Kidney (tissue), 2 donors: ENCODE measurements around a stretch of chr11.

- PRO-cap = no peak
- RRBS = no CpG with 5 or more reads among the region's 8 CpGs
These were observed 166.8 kb upstream of the RASSF10 start for GRCh38 chr11:12842216-12842808.

- PRO-cap = no peak
- RRBS = no CpG with 5 or more reads among the region's 13 CpGs
These were observed 120.1 kb upstream of the RASSF10 start for GRCh38 chr11:12888621-12889761.

- PRO-cap = no peak
- RRBS = no CpG with 5 or more reads among the region's 4 CpGs
These were observed 40.6 kb upstream of the RASSF10 start for GRCh38 chr11:12968592-12968810.

- PRO-cap = no peak
- RRBS = no CpG with 5 or more reads among the region's 10 CpGs
These were observed 26.1 kb downstream of the BMAL1 start for GRCh38 chr11:13303352-13304347.

GRCh38 chr11:13337947-13339268 lies 60.8 kb downstream of the BMAL1 start:
- PRO-cap = no peak
- RRBS = no CpG with 5 or more reads among the region's 17 CpGs

GRCh38 chr11:13369352-13369853 lies 91.8 kb downstream of the BMAL1 start:
- PRO-cap = no peak
- RRBS = no CpG with 5 or more reads among the region's 5 CpGs

- PRO-cap = bidirectional peak, plus-strand start at chr11:13668711, minus-strand start at chr11:13668308
- RRBS = 2% methylated on average over 46 of the region's 58 CpGs
These were observed 441 bp upstream of the FAR1 start for GRCh38 chr11:13667915-13668539.

- PRO-cap = no peak
- RRBS = no CpG with 5 or more reads among the region's 3 CpGs
These were observed 32.8 kb downstream of the FAR1 start for GRCh38 chr11:13701185-13701739.

DNA sequence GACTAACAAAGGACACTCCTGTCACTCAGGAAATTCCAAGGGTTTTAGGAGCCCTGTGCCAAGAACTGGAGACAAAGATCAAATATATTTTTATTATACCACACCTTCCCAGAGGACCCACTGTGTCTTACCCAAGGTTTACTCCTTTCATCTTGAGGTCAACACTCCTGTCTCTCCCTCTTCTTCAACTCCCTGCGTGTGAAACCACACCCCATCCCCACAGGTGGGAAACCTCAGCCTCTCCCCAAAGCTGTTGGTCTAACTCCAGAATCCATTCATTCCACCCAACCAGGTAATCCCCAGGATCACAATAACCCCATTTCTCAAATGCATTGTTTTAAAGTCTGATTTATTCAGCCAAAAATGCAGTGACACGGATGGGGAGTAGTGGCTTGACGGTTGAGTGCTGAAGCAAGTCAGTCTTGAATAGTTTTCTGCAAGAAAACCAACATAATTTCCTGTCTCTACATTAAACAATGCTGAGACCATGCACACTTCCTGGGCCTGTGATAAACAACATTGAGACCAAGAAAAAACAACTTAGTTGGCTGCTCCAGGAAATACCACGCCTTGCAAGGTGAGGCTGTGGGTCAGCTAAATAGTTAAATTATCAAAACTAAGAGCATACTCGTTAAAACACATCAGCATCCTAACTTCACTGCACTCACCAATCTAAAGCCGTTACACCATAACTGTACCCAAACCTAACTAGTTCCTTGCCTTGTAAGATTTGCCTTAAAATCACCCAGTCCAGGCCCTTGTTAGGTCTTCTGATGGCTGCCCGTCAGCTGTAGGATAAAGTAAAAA lies 38.5 kb upstream of the SPON1 start:
- PRO-cap = no peak
- RRBS = no CpG with 5 or more reads among the region's 7 CpGs

GRCh38 chr11:14350281-14350812 lies 8.6 kb downstream of the RRAS2 start:
- PRO-cap = no peak
- RRBS = no CpG with 5 or more reads among the region's 7 CpGs

GRCh38 chr11:14415029-14415663 lies 56.2 kb upstream of the RRAS2 start:
- PRO-cap = no peak
- RRBS = no CpG with 5 or more reads among the region's 6 CpGs

DNA sequence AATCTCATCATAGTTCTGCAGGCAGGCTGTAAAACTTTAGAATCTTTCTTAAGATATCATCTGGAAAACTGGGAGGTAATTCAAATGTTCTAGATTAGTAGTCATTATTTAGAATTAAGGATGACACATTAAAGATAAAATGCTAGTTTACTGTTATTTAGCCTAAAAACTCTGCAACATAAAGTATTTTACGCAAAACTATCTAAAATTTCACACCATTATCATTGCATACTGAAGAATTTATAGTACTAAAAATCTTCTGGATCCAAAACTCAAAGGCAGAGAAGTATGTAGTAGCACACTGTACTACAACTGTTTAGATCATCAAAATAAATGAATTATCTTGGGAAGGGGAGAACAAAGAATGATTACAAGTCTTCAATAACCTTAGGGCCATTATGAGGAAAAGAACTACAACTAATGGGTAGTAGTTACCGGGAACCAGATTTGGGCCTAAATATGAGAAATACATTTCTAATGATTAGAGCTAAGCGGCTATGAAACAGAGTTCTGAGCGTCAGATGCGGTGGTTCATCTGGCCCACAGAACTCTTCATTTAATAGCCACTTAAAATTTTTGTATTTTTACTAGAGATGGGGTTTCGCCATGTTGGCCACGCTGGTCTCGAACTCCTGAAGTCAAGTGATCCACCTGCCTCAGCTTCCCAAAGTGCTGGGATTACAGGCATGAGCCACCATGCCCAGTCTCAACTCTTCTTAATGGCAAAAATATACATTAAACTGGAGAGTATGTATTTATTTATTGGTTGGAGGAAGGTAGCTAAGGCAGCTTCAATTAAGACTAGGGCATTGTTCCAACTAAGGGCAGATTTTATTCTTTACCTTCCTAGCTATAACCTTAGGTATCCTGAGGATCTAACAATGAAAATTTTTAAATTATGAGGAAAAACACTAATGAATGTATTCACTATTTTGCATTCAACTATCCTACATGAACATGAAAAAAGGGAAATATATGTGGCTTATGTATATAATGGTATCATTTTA lies 4.3 kb downstream of the COPB1 start:
- PRO-cap = no peak
- RRBS = no CpG with 5 or more reads among the region's 8 CpGs

DNA sequence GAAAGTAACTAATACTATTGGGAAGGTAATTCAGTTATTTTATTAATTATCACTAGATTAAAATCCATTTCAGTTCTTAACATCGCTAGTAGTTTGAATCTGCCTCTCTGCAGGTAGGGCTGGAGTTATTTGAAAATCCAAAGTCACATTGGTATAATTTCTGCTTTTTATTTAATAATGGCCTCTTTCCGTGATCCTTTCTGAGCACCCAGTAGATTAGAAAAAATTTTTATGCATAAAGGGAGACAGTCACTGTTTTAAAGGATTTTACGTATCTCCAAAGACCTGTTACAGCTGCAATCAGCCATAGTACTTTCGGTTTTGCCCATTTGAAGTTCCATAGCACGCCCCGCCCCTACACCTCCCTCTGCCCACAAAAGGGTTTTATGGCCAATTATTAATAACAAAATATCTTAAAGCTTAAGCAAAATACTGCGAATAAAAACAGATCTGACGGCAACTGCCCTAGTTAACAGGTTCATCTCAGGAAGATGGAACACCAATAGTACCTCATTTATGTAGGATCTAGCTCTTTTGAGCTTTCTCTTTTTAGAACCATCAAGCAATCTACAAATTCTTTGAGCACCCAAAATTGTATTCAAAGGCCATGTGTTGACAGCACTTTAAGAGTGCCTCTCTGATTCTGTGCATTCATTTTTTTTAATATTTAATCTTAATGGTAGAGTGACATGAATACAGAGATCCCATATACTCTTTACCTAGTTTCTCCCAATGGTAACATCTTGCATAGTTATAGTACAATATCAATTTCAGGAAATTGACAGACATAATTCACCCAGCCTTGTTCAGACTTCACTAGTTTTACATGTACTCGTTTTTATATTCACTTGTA lies 853 bp upstream of the COPB1 start:
- PRO-cap = no peak
- RRBS = no CpG with 5 or more reads among the region's 9 CpGs

GRCh38 chr11:14668716-14669345 lies 25.2 kb downstream of the PDE3B start:
- PRO-cap = no peak
- RRBS = no CpG with 5 or more reads among the region's 6 CpGs

GRCh38 chr11:15651776-15652293 lies 537.1 kb downstream of the INSC start:
- PRO-cap = no peak
- RRBS = no CpG with 5 or more reads among the region's 13 CpGs

GRCh38 chr11:15665440-15665995 lies 550.8 kb downstream of the INSC start:
- PRO-cap = no peak
- RRBS = no CpG with 5 or more reads among the region's 2 CpGs

- PRO-cap = no peak
- RRBS = no CpG with 5 or more reads among the region's 1 CpG
These were observed 591.4 kb downstream of the SOX6 start for GRCh38 chr11:15764806-15765458.

GRCh38 chr11:15818383-15818963 lies 537.9 kb downstream of the SOX6 start:
- PRO-cap = no peak
- RRBS = no CpG with 5 or more reads among the region's 6 CpGs

GRCh38 chr11:15967000-15967535 lies 389.3 kb downstream of the SOX6 start:
- PRO-cap = no peak
- RRBS = no CpG with 5 or more reads among the region's 2 CpGs

GRCh38 chr11:16239073-16239596 lies 117.2 kb downstream of the SOX6 start:
- PRO-cap = no peak
- RRBS = no CpG with 5 or more reads among the region's 5 CpGs